Myometrial cell (primary cell): Measurements from ENCODE around the gene RMND5B.

DNA sequence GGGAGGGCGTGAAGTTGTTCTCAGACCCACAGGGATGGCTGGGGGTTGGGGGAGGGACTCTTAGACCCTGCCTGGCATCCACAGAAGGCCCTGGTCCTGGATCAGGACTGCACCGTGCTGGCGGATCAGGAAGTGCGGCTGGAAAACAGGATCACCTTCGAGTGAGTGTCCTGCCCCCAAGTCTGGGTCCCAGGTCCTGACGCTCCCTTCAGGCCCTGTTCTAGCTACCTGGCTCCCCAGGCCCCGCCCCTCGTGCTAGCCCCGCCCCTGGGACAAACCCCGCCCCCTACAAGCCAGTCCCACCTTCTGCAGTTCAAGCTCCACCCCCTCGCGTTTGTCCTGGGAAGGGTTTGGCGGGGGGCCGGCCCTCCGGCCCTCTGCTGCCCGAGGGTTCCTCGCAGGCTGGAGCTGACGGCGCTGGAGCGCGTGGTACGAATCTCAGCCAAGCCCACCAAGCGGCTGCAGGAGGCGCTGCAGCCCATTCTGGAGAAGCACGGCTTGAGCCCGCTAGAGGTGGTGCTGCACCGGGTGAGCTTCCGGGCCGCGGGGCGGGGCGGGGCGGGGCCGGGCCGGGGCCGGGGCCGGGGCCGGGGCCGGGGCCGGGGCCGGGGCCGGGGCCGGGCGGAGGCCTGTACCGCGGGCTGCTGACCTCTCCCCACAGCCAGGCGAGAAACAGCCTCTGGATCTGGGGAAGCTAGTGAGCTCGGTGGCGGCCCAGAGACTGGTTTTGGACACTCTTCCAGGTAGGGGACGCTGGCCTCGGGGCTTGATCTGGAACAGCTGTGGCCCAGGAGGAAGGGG is 13.0 kb downstream of the RGS14 start:
- RAMPAGE, long total RNA, result start-site peak on the plus strand centred at position 612 of the sequence, 45 bp wide, 23 and 43 reads in 2 replicates

DNA sequence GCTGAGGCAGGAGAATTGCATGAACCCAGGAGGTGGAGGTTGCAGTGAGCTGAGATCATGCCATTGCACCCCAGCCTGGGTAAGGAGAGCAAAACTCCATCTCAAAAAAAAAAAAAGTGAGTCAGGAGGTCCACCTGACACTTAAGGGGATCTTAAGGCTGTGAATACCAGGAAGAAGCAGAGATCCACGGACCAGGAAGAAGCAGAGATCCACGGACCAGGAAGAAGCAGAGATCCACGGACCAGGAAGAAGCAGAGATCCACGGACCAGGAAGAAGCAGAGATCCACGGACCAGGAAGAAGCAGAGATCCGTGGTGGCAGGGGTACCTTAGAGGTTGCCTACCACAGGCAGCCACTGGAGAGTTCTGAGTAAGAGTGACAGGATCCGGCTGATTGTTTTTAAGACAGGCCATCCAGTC is 6.1 kb upstream of the GRK6 start:
- RAMPAGE, long total RNA, result no peak

DNA sequence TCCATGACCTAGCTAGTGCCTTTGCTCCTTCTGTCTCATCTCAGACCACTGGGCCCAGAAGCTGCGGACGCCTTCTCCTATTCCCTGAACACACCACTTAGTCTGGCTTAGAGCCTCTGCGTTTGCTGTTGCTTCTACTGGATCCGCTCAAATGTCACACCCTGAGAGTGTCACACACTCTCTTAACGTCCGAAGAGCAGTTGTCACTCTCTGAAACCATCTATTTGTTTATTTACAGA is 1.3 kb upstream of the GRK6 start:
- RAMPAGE, long total RNA, result no peak

- RAMPAGE, long total RNA, result no peak
Observed at GRCh38 chr5:177433077-177434186, 7.0 kb downstream of the GRK6 start.

DNA sequence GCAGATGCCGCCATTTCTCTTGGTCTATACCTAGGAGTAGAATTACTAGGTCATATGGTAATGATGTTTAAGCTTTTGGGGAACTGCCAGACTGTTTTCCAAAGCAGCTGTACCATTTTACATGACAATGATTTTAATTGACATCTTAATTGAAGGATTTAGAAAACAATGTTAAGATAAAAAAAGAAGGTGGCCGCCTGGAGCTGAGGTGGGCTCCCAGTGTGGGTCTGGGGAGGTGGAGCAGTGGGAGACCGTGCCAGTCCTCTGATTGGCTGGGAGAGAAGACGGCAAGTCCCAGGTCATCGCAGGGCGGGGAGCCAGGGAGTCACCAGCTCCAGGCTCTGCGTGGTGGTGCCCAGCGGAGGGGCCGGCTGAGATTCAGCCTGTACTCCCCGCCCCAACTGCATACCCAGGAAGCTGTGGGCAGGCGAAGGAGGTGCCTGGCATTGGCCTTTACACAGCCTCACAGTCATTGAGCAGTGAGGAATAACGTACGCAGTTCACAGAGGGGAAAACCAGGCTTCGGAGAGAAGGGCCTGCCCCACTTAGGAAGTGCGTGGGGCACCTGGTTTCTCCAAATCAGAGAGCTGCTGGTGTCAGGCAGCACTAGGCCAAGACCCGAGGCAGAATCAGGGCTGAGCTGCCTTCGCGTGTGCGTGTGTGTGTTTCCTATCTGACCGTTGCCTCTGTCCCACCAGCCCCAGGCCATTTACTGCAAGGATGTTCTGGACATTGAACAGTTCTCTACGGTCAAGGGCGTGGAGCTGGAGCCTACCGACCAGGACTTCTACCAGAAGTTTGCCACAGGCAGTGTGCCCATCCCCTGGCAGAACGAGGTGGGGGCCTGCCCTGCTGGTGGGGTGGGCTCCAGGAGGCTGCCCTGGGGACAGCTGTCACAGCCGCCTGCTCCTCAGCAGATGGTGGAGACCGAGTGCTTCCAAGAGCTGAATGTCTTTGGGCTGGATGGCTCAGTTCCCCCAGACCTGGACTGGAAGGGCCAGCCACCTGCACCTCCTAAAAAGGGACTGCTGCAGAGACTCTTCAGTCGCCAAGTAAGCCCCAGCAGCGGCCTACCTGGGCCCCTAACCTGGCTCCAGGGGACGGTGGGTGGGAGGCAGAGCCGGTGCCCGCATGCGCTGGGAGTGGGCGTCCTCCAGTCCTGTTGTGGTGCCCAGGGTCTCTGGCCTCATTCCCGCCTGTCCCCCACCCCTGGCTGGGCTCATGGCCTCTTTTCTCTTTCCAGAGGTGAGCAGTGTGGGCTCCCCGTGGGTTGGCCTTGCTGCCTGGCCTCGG is 6.2 kb upstream of the PRR7 start:
- RAMPAGE, long total RNA, result no peak

DNA sequence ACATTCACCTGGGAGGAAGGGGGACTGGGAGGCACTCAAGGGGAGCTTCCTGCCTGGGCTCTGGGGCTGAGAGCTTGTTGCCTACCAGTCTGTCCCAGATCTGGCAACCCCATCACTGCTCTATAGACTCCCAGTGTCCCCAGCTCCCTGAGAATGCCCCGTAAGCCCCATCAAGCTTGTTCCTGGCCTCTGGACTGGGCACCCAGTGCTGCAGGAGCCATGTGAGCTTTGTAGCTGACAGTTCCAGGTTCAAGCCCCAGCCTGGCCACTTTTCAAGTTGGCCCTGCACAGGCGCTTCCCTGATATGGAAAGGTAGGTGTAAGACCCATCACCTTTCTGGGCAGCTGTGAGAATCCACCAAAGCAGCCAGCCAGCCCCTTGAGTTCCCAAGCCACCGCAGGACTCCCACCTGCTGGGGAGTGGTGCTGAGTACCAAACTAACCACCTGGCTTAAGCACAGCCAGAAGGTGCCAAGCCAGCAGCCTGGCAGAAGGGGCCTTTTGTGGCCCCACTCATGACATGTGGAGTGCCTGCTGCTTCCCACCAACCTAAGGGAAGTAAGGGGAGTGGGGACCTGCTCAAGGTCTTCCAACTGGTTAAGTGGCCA is 3.0 kb upstream of the PRR7 start:
- RAMPAGE, long total RNA, result no peak

DNA sequence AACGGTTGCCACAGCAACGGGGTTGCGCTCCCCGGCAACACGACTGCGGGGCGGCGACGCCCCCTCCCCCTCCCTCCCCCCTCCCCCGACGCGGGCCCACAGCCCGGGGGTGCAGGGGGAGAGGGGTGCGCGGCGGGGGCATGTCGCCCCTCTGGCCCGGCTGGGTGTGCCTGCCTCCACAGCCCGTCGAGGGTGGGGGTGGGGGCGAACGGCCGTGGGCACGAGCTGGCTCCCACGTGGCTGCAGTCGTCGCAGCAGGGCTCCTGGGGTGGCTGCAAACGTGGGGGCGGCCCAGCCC is 525 bp downstream of the PRR7 start:
- RAMPAGE, long total RNA, result no peak

DNA sequence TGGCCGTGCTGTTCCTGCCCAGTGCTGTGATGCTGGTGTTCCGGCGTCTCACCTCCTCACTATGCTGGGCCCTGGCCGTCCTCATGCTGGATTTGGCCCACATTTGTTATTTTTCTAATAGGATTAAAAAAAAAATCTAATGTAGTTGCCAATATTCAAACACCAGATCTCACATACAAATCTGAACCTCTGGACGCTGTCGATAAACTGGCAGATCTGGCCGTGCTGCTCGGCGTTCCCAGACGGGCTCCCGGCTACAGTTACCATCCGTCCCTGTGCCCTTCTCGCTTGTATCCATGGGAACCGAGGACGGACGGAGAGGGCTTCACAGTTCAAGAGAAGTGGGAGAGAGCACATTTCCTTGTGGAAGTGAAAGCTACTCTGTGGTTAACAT is 6.2 kb upstream of the DBN1 start:
- RAMPAGE, long total RNA, result no peak

- RAMPAGE, long total RNA, result no peak
Observed at GRCh38 chr5:177485130-177485815, 11.8 kb upstream of the DBN1 start.

- RAMPAGE, long total RNA, result no peak
Observed at GRCh38 chr5:177508477-177509380, 897 bp downstream of the DOK3 start.

DNA sequence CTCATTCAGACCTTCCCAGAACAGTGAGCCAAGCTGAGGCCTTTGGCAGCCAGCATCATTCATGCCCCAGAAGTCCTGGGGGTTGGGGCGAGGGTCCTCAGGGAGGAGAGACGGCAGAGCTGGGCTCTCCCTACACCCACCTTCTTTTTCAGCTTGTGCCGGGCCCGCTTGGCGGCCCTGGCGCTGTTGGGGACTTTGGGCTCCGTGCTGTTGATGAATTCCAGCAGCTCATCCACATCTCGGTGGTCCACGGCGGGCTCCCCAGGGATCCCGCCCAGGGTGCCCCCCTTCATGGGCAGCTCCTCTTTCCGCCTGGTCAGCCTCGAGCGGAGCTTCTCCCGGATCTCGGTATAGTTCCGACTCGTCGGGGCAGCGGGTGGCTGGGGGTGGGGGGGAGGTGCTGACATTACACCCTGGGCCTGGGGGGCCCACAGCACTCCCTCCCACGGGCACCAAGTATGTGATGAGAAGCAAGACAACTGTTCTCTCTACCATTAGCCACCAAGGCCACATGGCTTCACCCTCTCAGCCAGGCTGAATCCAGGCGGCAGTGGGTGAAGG is 14.5 kb upstream of the DDX41 start:
- RAMPAGE, long total RNA, result no peak

- RAMPAGE, long total RNA, result no peak
Observed at GRCh38 chr5:177638077-177638746, 38.3 kb downstream of the B4GALT7 start.

- RAMPAGE, long total RNA, result no peak
Observed at GRCh38 chr5:177689034-177689428, 89.1 kb downstream of the B4GALT7 start.

- RAMPAGE, long total RNA, result no peak
Observed at GRCh38 chr5:178055400-178055918, 57.9 kb upstream of the N4BP3 start.

DNA sequence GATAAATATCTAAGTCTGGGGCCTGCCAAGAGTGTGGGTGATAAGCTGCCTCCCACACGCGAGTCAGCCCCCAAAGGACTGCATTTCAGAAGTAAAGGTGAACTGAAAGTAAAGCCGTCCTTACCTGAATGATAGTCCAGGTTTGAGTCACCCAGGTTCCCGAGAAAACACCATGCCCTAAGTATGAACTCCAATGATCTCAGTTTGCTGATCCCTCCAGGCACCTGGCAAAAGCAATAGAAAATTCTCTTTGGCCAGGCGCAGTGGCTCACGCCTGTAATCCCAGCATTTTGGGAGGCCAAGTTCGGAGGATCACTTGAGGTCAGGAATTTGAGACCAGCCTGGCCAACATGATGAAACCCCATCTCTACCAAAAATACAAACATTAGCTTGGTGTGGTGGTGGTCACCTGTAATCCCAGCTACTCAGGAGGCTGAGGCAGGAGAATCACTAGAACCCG is 22.3 kb upstream of the N4BP3 start:
- RAMPAGE, long total RNA, result no peak

DNA sequence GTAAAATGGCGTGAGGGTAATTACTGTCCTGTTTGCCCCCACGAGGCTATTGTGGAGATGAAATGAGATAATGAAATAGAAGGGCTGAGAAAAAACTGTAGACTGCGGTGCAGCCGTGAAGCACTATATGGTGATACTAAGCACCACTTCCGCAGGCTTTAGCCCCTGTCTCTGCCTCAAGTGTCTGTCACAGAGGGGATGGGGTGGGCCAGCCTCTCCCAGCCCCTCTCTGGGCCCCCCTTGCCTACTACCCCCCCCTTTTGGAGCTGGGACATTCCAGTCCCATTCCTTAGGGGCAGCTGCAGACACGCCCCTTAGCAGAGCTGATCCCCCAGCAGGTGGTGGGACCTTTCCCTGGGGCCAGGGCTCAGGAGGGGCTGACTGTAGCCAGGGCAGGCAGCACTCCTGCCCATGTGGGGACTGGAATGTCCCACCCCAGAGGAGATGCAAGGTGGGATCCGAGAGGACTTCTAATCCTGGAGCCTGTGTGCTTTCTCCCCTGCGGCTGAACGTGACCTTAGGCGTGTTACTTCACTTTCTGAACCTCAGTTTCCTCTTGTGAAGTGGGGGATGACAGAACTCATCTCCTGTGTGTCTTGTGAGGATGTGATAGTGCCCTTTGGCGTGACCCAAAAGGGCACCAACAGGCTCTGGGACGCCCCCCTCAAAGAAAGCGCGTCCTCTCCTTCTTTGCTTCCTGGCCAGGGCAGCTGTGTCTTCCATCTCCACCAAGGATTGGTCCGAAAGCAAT is 1.9 kb downstream of the N4BP3 start:
- RAMPAGE, long total RNA, result no peak

DNA sequence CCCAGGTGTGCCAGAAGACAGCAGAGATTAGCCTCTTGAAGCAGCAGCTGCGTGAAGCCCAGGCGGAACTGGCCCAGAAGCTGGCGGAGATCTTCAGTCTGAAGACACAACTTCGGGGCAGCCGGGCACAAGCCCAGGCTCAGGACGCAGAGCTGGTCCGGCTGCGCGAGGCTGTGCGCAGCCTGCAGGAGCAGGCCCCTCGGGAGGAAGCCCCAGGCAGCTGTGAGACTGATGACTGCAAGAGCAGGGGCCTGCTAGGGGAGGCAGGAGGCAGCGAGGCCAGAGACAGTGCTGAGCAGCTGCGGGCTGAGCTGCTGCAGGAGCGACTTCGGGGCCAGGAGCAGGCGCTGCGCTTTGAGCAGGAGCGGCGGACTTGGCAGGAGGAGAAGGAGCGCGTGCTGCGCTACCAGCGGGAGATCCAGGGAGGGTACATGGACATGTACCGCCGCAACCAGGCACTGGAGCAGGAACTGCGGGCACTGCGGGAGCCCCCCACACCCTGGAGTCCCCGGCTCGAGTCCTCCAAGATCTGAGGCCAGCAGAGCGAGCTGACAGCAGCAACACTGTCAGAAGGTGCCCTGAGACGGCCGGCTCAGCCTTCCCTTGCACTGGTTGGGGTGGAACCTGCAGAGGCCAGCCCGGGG is 8.3 kb downstream of the N4BP3 start:
- RAMPAGE, long total RNA, result no peak

- RAMPAGE, long total RNA, result start-site peak on the plus strand at chr5:178131011-178131039, 18 and 12 reads in 2 replicates
Observed at GRCh38 chr5:178130741-178131852, at the start of gene RMND5B. RMND5B (plus strand) TSS chr5:178131014.

- RAMPAGE, long total RNA, result no peak
Observed at GRCh38 chr5:178146466-178146988, 7.2 kb downstream of the NHP2 start.

- RAMPAGE, long total RNA, result no peak
Observed at GRCh38 chr5:178203753-178204214, 549 bp upstream of the HNRNPAB start.